ENCODE measurements around the gene SPOCK2.

DNA sequence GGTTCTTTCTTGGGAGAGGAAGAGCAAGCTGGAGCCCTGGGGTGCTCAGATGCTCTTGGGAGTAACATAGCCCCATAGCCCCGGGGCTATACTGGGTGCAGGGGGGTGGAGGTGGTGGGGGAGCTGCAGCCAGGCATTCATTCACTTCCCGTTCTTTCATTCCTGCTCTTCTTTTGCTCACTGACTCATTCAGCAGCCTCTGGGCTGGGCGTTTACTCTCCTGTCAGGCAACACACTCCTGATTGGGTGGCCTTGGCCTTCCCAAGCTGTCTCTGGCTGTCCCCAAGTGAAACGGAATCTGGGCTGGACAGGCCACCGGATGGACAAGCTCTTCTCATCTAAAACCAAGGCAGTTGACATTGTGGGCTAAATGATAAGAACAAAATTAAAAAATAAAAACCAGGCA lies 34.6 kb downstream of the CHST3 start:
- RRBS = no CpG with 5 or more reads among the region's 5 CpGs

GRCh38 chr10:72067628-72068276 lies 20.6 kb downstream of the SPOCK2 start:
- RRBS = 100% methylated on average over 3 of the region's 16 CpGs

- RRBS = no CpG with 5 or more reads among the region's 6 CpGs
These were observed 3.0 kb downstream of the SPOCK2 start for GRCh38 chr10:72085289-72085883.

GRCh38 chr10:72087908-72088220 lies 487 bp downstream of the SPOCK2 start:
- RRBS = 63% methylated on average over 19 of the region's 28 CpGs

DNA sequence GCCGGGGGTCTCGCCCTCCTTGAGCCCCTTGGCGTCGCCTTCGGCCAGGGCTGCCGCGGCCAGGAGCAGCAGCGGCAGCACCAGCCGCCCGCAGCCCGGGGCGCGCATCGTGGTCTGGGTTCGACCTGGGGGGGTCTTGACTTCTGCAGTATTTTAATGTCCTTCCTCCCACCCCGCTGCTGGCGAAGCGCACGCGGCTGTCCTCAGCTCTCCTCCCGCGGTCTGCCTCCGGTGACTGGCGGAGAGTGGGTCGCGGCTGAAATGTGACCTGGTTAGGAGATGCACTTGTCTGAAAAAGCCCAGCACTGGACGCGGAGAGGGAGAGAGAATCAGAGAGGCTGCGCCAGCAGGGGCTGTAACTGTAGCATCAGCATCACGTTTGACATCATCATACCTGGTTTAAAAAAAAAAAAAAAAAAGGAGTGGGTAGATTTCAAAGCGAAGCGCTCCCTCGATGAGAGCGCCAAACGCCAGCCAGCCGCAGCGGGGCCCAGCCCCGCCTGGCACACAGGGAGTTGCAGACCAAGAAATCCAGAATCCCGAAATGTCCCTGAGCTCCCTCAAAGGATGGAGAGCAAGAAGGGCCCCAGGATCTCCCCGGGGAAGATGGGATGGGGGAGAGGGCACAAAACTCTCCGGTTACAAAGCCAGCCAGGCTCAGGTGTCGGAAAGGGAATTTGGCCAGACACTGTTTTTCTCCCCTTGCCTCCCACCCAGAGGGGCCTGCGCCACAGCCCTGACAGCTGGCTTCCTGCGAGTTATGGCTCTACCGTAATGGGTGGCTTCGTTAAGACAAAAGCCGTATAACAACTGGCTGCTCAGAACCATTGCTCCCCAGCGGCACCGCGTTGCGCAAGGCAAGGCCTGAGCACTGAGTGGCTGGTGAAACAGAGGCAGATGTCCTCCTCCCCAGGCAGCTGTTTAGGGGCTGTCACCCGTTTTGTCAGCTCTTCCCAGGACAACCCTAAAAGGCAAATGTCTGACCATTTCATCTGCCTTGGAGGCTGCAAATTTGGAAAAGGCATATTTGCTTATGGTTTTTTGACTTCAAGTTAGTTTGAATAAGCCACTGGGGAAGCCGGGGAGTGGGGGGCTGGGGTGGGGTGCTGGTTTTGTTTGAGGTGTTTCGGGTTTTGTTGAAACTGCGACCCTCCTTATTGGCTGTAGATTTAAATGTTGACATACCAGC lies at the start of gene SPOCK2:
SPOCK2 (minus strand) TSS at position 331 of the 1,189 bp plus-strand sequence.
- RRBS = 28% methylated on average over 8 of the region's 55 CpGs

- RRBS = no CpG with 5 or more reads among the region's 3 CpGs
These were observed 14.2 kb upstream of the DDIT4 start for GRCh38 chr10:72259545-72259972.

GRCh38 chr10:72297590-72298545 lies 24.1 kb downstream of the DDIT4 start:
- RRBS = no CpG with 5 or more reads among the region's 69 CpGs

DNA sequence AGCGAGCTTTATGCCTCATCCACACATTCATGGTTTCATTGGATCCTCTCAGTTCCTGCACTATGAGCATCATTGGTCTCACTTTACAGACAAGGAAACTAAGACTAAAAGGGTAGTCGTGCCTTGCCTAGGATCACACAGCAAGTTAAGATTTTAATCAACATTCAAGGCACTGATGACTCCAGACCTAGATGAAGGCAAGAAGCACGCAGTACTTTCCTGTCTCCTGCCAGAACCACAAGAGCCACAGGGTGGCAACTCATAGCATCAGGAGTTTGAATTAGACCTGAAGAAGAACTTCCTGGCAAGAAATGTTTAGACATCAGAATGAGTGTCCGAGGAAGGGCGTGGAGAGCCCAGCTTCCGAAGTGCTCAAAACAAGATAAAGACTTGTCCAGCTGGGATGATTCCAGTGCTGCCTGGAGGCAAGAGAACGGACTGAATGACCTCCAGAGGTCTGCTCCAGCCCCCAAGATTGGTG lies 31.8 kb downstream of the DDIT4 start:
- RRBS = no CpG with 5 or more reads among the region's 7 CpGs

GRCh38 chr10:72637425-72637901 lies 11.6 kb upstream of the MICU1 start:
- RRBS = no CpG with 5 or more reads among the region's 3 CpGs

DNA sequence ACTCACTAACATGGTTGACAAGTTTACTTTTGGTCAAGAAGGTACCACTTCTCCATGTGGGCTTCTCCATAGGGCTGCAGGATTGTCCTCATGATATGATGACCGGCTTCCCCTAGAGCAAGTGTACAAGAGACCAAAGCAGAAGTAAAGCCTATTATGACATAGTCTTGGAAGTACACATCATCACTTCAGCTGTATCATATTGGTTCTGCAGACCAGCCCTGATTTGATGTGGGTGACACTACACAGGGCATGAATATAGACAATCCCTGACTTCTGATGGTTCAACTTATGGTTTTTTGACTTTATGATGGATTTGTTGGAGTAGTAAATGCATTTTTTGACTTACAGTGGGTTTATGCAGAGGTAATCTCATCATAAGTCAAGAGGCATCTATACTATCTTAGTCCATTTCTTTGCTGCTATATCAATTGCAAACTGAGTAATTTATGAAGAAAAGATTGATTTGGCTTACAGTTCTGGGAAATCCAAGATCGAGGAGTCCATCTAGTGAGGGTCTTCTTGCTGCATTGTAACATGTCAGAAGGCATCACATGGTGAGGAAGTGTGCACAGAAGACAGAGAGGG lies 45.6 kb upstream of the OIT3 start:
- RRBS = no CpG with 5 or more reads among the region's 2 CpGs

DNA sequence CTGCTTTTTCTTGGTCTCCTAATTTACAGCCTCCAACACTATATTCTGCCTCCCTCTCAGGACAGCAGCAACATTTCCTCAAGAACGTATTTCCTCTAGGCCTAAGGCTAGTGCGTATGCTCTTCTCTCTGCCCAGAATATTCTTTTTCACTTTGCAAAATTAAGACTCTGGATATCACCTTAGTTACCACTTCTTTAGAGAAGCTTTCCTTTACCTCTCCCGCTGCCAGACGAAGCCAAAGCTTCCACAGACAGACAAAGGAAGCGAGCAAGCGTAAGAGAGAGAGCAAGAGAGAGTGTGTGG lies 64.2 kb downstream of the P4HA1 start:
- RRBS = no CpG with 5 or more reads among the region's 6 CpGs

DNA sequence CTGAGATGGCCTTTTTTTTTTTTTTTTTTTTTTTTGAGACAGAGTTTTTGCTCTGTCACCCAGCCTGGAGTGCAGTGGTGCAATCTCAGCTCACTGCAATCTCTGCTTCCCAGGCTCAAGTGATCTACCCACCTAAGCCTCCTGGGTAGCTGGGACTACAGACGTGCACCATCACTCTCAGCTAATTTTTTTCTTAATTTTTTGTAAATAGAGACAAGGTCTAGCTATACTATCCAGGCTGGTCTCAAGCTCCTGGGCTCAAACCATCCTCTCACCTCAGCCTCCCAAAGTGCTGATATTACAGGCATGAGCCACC lies 56.9 kb downstream of the P4HA1 start:
- RRBS = no CpG with 5 or more reads among the region's 1 CpG

GRCh38 chr10:73044173-73044711 lies 52.4 kb downstream of the P4HA1 start:
- RRBS = no CpG with 5 or more reads among the region's 4 CpGs

DNA sequence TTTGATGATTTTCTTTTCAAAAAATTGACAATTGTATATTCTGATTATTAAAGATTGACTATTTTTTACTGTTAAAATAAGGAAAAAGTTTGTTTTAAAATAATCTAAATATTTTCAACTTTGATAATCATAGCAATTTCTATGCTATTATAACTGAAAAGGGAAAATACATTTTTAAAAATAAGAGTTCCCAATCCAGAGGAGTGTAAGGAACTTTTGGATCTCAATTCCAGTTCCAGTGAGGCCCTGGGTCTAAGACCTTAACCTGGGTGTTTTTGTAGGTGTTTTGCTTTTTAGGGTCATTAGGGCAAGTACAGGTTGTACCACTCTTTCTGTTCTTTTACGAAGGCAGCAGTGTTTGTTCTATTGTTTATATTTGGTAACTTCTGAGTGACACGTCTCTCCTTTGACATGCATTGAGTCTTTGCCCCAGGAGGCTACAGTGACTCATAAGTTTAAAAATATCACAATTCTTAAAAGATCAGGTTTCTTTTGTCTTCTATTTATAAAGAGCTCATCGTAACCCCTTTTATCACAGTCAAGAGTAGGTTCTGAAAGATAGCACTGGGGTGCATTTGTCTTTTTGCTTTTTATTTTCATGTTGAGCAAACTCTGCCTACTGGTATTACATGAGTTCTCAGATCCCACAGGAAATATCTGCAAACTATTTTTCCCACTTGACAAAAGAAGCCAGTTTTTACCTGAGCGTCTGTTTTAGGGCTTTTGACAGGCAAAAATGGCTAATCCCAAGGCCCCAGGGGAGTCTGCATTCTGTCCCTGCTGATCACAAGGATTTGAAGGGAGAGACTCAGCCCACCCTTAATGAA lies 7.7 kb downstream of the NUDT13 start:
- RRBS = no CpG with 5 or more reads among the region's 4 CpGs

DNA sequence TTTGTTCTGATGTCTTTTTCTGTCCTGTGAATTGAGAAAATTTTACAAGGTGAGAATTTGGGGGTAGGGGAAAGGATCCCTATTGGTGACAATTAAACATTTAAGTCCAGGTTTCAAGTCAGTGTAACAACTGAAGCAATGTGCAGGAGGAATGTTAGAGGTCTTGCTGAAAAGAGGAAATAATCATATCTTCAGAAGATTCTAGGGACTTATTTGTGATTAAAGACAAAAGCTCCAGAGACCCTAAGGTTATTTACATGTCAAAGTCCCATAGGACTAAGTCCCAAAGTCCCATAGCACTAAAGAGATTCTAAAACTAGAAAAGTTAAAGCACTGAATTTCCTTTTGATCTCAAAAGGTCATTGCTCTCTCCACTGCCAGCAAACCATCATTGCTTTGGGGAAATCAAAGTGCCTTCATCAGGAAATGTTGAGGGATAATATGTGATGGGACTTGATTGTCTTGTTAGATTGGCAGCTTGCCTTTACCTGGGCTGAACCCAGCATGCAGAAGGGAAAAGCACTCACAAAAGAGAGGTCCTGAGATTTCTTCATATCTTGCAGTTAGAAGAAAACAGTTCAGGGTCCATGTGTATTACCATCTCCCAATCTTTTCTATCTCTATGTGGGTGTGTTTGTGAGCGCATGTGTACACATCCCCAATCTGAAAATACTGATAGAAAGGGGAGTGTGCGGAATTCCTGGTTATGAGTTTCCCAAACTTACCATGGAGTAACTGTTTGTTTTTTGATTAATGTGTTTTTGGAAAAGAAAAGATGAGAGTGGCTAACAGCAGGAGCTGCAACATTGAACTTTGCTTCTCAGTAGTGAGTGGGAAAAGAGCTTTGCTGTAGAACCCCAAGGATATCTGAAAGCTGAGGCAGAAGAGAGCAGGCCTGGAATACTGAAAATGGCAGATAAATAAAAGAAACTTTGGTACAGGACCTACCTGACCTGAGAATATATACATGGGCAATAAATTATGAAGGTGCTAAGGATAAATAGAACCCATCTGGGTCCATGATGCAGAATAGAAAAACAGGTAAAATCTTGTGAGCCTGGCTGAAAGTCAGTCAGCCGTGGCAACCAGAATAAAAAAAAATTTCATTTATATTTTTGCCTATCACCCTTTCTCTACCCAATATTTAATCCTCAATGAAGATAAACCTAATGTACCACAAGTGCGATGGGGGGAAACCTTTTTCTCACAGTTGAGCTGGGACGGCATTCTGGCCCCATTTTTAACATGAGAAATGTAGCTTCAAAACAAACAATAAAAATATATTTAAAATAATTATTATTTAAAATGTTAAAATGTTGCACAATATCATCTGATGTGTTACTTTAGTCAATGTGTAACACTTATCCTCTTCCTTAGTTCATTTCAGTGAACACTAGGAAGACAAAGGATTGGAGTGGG lies 22.1 kb downstream of the NUDT13 start:
- RRBS = no CpG with 5 or more reads among the region's 5 CpGs

GRCh38 chr10:73247789-73248222 lies 751 bp upstream of the DNAJC9 start:
- RRBS = no CpG with 5 or more reads among the region's 2 CpGs

DNA sequence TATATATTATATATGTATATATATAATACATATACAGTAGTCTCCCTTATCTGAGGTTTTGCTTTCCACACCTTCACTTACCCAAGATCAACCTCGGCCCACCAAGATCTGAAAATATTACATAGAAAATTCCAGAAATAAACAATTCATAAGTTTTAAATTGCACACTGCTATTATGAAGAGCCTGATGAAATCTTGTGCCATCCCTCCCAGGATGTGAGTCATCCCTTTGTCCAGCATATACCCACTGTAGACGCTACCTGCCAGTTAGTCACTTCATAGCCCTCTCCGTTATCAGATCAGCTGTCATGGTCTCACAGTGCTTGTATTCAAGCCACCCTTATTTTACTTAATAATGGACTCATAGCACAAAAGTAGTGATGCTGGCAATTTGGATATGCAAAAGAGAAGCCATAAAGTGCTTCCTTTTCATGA lies 9.6 kb upstream of the MRPS16 start:
- RRBS = no CpG with 5 or more reads among the region's 3 CpGs

DNA sequence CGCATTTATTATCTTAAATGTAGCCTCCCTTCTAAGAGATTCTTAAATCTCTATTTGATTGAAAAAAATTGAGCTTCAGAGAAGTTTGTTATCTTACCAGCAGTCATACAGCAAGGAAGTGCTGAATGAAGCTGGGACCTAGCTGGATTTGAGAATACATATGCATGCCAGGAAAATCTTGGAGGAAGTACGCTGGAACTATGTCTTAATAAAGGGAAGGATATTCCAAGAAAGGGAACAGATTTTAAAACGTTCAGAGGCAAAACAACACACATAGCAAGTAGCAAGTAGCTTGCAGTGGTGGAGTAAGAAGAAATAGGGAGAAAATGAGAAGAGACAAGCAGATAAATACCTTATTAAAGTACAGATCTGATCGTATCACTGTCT lies 1.5 kb downstream of the CFAP70 start:
- RRBS = no CpG with 5 or more reads among the region's 4 CpGs

GRCh38 chr10:73412716-73413915 lies 742 bp downstream of the ANXA7 start:
- RRBS = under 1% methylated on average over 16 of the region's 56 CpGs

- RRBS = no CpG with 5 or more reads among the region's 3 CpGs
These were observed 10.4 kb upstream of the USP54 start for GRCh38 chr10:73601388-73602095.

Measured in NB4 (cell line).